HEK293 (cell line): ENCODE data around the genes ENSG00000287585, HMGB3 and GABRQ.

- PRO-cap, result unidirectional peak, plus-strand start at chrX:147953410
- RRBS, 2 experiments, result no CpG with 5 or more reads among the region's 3 CpGs
These were observed 27.9 kb upstream of the FMR1NB start for GRCh38 chrX:147953094-147953735.

GRCh38 chrX:148577283-148577684 lies 76.9 kb downstream of the AFF2 start:
- PRO-cap, result no peak
- RRBS, 2 experiments, result no CpG with 5 or more reads among the region's 6 CpGs

- PRO-cap, result no peak
These were observed at the start of gene ENSG00000287585 for GRCh38 chrX:149415434-149415939. ENSG00000287585 (minus strand) TSS chrX:149415506.

GRCh38 chrX:150202691-150203227 lies 160.4 kb upstream of the MAMLD1 start:
- PRO-cap, result no peak
- RRBS, 2 experiments, result no CpG with 5 or more reads among the region's 9 CpGs

GRCh38 chrX:150363662-150364621 lies 825 bp downstream of the MAMLD1 start:
- PRO-cap, result bidirectional peak, plus-strand start at chrX:150364169, minus-strand start at chrX:150364141; bidirectional peak, plus-strand start at chrX:150364701, minus-strand start at chrX:150364491
- RRBS, 2 experiments, result 20 to 26% methylated on average over 23 to 26 of the region's 81 CpGs

- PRO-cap, result no peak
- RRBS, 2 experiments, result no CpG with 5 or more reads among the region's 5 CpGs
These were observed 8.2 kb downstream of the MAMLD1 start for GRCh38 chrX:150371151-150371799.

GRCh38 chrX:150566544-150567308 lies 1.7 kb upstream of the MTM1 start:
- PRO-cap, result no peak
- RRBS, 2 experiments, result no CpG with 5 or more reads among the region's 4 CpGs

DNA sequence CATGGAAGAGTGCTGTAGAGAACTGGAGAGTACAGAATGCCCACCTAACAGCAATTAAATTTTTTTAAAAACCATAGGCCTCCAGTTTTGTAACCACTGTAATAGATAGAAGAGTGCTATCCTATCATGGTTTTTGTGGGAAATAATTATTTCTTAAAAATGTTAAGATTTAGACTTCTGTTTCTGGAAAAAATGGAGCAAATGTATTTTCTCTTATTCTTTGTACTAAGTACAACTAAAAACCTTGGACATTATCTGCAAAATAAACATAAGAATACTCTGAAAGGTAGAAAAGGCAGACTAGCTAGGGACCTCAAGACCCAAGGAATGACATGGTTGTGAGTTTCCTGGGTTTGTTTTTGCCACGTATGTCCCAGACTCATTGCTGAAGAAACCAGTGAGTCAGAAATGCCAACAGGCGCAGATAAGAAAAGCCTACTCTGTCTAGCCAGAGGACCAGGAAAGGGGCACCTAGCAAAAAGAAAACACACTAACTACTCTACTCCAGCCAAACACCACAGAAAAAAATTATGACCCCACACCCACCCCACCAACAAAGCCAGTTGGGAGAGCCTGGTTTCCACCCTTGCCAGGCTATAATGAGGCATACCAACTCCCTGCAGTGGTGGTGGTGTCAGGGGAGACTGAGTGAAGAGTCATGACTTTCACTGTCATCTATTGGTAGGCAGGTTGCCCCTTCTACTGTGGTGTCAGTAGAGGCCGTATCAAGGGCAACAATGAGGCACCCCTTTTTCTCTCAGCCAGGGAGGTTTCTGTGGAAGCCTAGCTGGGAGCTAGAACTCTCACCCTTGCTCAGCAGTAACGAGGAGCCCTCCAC lies 10.8 kb downstream of the MTMR1 start:
- PRO-cap, result no peak
- RRBS, 2 experiments, result no CpG with 5 or more reads among the region's 4 CpGs

- PRO-cap, result no peak
- RRBS, 2 experiments, result no CpG with 5 or more reads among the region's 6 CpGs
These were observed 25.6 kb downstream of the CD99L2 start for GRCh38 chrX:150872771-150873293.

- PRO-cap, result bidirectional peak, plus-strand start at chrX:150982830, minus-strand start at chrX:150982831; bidirectional peak, plus-strand start at chrX:150983358, minus-strand start at chrX:150983169
- RRBS, 2 experiments, result 24 to 34% methylated on average over 13 of the region's 121 CpGs
These were observed at the start of gene HMGB3 for GRCh38 chrX:150982566-150983693. HMGB3 (plus strand) TSS chrX:150983335.

DNA sequence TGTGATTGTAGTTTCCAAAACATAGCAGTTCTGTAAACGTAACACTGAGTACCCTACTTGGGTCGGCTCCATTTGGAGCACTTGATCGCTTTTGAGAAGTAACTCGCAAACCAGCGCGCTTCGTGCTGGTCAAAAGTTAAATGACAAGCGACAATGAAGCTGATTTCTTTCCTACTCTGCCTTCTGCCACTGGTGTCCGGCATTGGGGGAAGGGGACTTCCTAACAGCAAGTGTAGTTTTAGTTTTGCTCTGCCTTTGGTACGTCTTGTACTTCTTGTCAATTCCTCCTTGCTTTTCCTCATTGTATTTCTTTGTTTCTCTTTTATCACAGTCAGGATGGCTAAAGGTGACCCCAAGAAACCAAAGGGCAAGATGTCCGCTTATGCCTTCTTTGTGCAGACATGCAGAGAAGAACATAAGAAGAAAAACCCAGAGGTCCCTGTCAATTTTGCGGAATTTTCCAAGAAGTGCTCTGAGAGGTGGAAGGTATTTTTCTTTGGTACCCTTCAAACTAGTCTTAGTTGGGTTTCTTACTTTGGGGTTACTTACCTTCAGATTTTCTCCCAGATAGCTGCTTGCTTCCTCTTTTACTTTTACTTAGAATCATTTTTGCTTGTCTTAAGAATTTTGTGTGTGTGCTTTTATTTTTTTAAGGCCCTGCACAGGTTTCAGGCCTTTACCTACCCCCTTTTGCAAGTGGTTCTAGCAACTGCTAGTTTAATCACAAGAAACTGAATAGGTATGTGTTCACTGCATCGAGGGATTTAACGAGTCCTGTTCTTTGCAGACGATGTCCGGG lies 2.3 kb downstream of the HMGB3 start:
- PRO-cap, result no peak
- RRBS, 2 experiments, result no CpG with 5 or more reads among the region's 16 CpGs

GRCh38 chrX:151405036-151405764 lies 8.2 kb downstream of the VMA21 start:
- PRO-cap, result no peak
- RRBS, 2 experiments, result no CpG with 5 or more reads among the region's 4 CpGs

DNA sequence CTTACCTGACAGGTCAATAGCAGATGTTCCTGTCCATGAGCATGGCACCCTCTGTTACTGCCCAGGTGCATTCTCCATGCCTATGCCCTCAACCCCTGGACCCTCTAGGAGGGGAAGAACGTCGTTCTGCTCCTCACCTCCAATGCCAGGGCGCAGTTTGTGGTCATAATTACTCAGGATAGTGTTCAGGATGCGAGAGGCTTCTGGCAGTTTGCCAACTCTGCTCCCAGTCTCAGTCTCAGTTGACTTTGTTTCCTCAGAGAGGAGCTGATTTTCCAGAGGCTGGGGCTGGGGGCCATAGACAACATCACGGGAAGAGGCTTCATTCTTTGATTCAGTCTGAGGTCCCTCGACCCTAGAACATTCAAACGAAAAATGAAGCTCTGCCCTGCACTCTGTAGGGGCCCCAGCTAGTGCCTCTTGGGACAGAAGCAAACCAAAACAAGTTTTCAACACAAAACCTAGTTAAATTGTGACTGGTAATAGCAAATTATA lies 4.4 kb downstream of the GABRE start:
- PRO-cap, result no peak
- RRBS, 2 experiments, result no CpG with 5 or more reads among the region's 7 CpGs

DNA sequence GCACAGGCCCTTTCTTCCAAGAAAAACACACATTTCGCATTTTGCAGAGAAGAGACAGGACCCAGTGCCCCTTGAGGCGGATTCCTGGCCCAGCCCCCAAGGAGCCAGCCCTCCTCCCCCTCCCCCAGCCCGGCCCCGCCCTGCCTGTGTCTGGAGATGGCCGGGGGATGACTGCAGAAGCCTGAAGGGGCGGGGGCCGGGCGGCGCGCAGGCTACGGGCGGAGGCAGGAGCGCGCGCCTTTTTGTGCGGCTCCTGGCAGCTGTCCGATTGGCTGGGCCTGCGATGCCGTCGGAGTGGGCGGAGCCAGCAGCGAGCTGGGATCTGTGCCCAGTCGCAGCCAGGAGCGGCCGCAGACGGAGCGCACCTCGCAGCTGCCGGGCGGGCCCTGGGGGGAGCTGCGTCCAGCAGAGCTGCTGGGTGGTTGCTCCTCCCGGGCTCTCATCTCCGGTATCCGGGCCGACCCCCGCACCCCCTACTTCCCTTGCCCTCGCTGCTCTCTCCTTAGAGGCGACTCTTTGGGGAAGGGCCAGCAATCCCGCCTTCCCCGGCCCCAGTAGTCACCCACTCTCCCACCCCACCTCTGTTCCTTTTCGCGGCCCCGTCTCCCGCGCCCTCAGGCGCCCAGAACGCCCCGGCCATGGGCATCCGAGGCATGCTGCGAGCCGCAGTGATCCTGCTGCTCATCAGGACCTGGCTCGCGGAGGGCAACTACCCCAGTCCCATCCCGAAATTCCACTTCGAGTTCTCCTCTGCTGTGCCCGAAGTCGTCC lies at the start of gene GABRQ:
TSS of gene GABRQ (plus strand) at position 331 of the 771 bp plus-strand sequence.
- PRO-cap, result unidirectional peak, plus-strand start at position 331 of the sequence
- RRBS, 2 experiments, result 29% methylated on average over 17 to 18 of the region's 57 CpGs

GRCh38 chrX:152988619-152989089 lies 5.3 kb downstream of the PNMA5 start:
- PRO-cap, result no peak
- RRBS, 2 experiments, result no CpG with 5 or more reads among the region's 4 CpGs

GRCh38 chrX:153412048-153412688 lies 896 bp downstream of the ZFP92 start:
- PRO-cap, result no peak
- RRBS, 2 experiments, result no CpG with 5 or more reads among the region's 17 CpGs

DNA sequence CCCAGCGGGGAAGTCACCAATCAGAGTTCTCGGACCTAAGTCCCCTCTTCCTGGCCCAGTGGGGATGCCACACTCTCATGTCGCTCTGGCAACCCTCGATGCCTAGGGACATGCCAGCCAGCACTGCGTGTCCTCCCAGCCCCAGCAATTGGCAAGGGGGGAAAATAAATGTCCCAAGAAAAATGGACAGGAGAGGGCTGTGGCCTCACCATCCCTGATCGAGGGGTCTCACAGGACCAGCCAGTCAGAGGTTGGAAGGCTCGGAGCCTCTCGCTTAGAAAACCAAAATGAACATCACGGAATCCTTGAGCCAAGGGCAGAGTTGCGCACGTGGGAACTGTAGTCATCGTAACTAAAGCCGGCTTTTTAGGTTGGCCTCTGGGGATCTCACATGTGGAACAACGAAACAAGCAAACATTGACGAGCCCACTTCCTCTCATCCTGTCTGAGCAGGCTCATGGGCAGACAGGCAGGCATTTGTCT lies 8.9 kb upstream of the TREX2 start:
- PRO-cap, result no peak
- RRBS, 2 experiments, result no CpG with 5 or more reads among the region's 15 CpGs

DNA sequence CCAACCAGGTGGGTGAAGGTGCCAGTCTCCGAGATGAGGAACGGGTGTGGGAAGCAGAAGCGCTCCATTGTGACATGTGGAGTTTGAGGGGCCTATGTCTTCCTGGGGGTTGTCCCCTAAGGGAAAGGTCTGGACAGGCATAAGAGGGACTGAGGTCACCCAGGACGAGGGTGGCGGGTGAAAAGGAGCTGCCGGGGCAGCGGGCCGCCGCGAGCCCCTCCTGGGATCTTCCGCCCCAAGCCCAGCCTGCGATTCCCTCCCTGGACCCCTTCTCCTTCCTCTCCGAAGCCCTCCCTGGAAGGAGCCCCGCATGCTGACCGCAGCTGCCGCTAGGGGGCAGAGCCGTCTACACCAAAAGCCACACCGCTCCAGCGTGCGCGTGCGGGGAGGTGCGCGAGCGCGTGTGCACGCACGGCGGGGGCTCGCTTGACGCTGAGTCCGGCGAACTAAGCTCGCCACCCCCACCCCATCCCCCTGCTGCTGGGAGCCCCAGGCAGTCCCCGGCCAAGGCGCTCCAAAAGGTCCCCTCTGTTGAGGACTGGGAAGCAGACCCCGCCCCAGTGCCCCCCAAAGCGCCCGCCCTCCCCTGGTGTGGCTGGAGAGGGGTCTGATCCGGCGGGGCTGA lies 10.9 kb upstream of the CCNQ start:
- PRO-cap, result bidirectional peak, plus-strand start at position 408 of the sequence, minus-strand start at position 259 of the sequence
- RRBS, 2 experiments, result 15 to 32% methylated on average over 4 of the region's 41 CpGs

DNA sequence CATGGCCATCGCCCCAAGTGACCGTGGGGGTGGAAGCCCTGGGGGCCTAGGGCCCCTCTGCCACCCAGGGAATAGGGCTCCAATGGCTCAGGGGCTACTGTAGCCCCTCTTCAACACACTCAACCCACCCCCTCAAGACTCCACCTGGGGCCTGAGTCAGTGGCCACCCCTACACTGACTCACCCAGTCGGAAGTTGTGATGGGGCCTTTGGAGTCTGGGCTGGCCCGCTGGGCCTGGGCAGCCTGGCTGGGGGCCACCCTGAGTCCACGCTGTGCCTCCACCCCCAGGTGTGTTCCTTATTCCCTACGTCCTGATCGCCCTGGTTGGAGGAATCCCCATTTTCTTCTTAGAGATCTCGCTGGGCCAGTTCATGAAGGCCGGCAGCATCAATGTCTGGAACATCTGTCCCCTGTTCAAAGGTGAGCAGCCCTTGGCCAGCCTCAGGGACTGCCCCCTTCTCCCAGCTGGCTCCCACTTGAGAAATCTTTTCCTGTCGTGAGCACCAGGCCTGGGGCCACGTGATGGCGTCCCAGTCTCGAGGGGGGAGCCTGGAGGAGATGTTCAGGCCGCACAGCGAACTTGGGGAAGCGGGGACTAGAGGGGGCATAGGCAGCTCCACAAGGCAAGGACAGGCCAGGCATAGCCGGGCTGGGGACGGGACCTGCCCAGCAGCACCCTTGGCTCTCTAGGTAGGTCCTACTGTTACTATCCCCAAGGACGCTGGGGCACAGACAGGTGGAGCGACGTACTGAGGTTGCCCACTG lies 2.5 kb downstream of the SLC6A8 start:
- PRO-cap, result no peak
- RRBS, 2 experiments, result no CpG with 5 or more reads among the region's 21 CpGs

GRCh38 chrX:153690858-153691697 lies 3.4 kb downstream of the SLC6A8 start:
- PRO-cap, result no peak
- RRBS, 2 experiments, result 67 to 92% methylated on average over 2 of the region's 20 CpGs